Metastatic Breast Carcinoma in the Ovary (tissue), 3 donors: ENCODE measurements around the gene DNAJC25.

GRCh38 chr9:110744578-110744874 lies 75.9 kb downstream of the MUSK start:
- PRO-cap, 3 experiments: no peak in any of the 3 experiments

GRCh38 chr9:110895496-110896053 lies 142.7 kb downstream of the LPAR1 start:
- PRO-cap, 3 experiments: no peak in any of the 3 experiments

DNA sequence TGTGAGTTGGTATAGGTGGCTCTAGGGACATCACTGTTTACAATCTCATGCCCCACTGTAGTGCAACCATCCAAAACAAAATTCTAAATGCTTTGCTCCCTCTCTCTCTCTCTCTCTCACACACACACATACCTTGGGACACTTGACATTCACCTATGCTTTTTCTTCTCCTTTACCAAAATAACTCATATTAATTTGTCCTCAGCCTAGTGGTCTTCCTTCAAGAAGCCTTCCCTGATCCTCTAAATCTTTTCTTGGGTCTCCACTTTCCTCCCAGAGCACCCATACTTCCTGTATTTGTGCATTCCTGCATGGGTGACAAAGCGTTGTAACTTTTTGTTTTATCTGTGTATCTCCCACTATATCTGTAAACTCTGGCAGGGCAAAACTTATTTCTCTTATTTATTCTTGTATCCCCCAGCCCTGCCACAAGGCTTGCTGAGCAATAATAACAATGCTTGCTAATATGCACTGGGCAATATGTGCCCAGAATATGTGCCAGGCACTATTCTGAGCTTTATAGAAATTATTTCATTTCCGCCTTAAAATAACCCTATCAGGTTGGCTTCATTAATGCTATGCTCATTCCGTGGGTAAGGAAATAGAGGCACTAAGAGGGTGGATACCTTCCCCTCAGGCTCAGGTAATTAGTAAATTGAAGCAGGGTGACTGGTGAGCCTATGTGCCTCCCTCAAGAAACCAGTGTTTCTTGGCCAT lies 69.8 kb downstream of the LPAR1 start:
- PRO-cap, 3 experiments: no peak in any of the 3 experiments

GRCh38 chr9:111037166-111037701 lies 1.0 kb downstream of the LPAR1 start:
- PRO-cap, 3 experiments: no peak in any of the 3 experiments

DNA sequence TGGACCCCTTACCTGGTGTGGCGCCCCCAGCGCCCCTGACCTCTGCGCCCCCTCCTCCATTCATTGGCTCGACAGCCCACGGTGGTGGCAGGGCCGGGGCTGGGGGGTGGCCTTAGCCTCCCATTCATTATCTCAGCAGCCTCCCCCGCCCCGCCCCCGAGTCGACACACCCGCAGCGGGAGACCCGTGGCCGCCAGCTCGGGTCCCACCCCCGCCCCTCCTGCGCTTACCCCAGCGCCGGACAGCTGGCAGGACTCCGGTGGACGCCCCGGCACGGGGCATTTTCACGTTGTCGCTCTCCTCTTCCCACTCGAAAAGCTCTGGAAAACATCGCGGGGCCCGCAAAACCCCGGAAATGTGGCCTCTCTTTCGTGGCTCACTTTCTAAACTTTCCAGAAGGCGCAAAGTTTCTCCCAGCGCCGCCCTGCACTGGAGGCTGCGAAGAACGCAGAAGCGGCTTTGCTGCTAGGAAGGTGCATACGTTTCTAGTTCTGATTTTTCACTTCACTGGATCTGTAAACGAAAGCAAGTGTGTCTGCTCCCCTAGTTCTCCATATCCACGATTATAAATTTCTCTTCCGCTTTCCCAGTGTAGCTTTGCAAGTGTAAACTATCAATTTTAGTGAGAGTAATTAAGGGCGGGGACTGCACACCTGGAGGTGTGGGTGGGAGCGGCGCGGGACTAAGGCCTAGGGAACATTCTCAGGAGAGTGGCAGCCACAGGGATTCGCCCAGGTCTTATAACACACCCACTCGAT lies 549 bp upstream of the LPAR1 start:
- PRO-cap, 3 experiments: peak in 2 of 3 experiments; most common plus-strand start position 228 of the sequence (in 1); most common minus-strand start position 222 of the sequence (in 1)

DNA sequence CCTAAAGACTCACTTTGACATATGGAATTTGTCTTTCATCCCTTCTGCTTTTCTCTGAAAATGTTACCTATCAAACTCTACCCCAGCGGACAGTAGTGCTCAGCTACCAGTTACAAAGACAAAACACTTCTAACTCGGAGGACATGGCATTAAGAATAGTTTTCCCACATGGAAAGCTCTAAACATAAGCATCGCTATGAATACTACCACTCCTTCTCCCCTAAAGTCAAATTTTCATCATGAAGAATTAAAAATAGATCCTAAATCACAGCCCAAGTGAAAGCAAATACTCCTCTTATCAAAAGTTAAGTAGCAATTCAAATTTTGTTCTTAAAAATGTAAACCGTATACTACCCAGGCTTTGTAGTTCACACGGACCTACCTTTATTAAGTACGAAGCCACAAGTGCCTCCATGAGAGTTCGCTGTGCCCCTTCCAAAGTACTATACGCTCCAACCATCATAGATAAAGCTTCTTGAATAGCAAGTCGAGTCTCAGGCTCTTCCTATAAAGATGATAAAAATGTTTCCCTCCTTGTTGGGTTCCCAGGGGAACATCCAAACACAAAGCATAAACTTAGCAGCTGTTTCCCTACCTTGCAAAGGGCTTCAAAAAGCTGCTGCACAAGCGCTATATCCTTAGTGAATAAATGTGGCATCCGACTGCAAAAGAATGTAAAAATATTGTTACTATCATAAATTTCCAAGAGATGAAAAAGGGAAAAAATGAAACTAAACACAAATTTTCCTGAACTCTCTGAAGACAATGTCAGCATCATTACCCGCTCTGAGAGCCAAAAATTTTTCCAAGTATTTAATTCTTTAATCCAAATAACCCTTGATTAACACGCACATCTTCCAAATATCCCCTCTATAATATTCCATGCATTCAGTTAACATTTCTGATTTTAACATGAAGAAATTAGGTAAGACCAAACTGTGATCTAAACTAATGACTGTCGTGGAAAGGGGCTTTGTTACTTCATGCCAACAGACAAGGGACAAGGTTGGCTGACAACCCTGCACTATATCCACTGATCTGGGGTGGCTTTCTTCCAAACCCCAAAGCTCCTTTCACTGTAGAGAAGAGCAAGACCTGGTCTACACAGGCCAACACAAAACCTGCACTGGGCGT lies 62.3 kb downstream of the ECPAS start:
- PRO-cap, 3 experiments: no peak in any of the 3 experiments

DNA sequence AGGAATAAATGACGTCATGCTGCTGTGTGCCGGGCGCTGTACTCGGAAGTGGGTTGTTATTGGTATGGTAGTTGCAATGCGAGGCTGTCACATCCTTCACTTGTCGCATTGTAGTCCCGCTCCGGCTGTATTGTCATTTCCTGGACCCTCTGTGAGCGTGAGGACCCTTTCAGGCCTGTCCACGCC lies 737 bp downstream of the ZNF483 start:
- PRO-cap, 3 experiments: no peak in any of the 3 experiments

DNA sequence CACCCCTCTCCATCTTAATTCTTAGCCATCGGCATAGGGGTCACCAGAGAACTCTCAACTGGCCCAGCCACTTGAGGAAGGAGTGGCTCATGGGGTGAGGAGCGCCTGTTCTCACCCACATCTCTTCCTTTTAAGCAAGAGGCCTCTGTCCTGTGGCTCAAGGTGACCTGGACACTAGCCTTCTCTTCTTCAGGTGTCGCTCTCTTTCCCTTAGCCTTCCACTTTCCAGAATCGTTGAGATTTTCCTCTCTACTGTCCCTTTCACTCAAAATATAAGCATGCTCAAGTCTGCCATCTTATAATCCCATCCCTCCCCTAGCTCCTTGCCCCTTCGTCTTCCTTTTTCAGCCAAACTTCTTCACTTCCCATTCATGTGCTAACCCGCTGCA lies 13.2 kb downstream of the PTGR1 start:
- PRO-cap, 3 experiments: no peak in any of the 3 experiments

- PRO-cap, 3 experiments: peak in 3 of 3 experiments; most common plus-strand start chr9:111631369 (in 3); most common minus-strand start chr9:111631099 (in 1)
Measured at GRCh38 chr9:111630997-111632133, at the start of gene DNAJC25. Gene DNAJC25, plus strand, starts transcription at chr9:111631334.

- PRO-cap, 3 experiments: no peak in any of the 3 experiments
Measured at GRCh38 chr9:111633179-111633979, 2.2 kb downstream of the DNAJC25 start.

DNA sequence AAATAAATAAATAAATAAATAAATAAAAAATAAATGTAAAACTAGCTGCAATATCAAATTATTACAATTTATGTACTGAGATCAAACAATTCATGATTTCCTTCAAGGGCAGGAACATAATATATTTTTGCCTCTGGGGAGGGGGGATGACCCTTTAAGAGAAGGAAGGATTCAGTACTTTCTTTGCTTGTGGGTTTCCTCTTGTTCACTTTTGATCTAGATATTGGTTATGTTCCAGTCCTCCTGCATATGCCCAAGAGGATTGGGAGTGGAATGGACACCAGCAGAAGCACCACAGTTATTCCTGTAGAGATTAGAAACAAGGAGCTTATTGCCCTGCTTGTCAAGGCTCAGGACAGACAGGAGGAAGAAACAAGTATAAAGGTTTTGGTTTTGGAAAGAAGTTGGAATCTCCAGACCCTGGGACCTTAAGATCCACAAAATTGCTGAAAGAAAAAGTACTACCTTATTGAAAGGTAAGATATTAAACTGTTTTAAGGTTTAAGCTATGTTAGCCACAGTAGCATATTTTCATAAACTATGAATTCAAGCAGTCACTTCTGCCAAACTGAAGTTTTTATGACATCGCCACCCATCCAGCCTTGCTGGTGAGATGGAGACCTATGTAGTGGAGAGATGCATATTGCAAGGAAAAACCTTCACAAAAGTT lies 11.6 kb downstream of the DNAJC25 start:
- PRO-cap, 3 experiments: no peak in any of the 3 experiments

GRCh38 chr9:111662900-111663753 lies 1.7 kb downstream of the GNG10 start:
- PRO-cap, 3 experiments: no peak in any of the 3 experiments

GRCh38 chr9:111909197-111910190 lies 12.9 kb downstream of the UGCG start:
- PRO-cap, 3 experiments: no peak in any of the 3 experiments

DNA sequence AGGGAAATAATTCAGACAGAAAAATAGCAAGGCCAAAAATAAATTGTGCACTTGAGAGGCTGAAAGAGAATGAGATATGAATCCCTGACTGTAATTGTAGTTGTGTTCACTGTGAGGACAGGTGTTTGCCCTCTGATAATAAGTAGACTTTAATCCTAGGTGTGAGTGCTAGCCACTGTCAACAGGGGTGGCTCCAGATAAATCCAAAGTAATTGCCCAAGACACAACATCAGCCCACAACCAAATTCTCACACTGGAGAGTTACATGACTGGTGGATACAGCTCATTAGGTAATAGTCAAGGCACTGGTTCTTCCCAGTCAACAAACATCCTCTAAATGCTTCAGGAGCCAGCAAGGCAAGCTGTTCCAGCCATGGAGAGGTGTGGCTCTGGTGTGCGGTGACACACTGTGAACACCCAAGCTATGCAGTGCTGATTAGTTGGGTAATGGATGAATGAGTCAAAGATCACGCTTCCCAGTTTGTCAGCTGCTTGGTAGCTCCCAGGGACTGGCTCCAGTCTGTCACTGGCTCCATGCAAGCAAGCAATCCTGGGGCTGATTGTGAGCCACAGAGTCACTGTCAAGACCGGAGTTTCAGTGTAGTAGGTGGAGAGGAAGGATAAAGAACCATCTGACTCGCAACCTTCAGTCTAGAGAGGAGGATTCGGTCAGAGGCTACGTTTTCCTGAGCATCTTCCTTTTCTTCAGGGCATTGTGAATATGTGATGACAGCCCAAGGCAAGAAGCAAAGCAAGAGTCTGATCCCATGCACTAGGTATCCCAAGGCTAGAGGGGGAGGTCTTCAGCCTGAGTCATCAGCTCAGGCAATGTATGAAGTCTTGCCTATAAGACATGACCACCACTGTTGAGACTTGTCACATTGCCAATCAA lies 63.0 kb downstream of the UGCG start:
- PRO-cap, 3 experiments: no peak in any of the 3 experiments

- PRO-cap, 3 experiments: peak in 1 of 3 experiments; most common plus-strand start chr9:112015219 (in 1)
Measured at GRCh38 chr9:112014888-112015717, 118.5 kb downstream of the UGCG start.

DNA sequence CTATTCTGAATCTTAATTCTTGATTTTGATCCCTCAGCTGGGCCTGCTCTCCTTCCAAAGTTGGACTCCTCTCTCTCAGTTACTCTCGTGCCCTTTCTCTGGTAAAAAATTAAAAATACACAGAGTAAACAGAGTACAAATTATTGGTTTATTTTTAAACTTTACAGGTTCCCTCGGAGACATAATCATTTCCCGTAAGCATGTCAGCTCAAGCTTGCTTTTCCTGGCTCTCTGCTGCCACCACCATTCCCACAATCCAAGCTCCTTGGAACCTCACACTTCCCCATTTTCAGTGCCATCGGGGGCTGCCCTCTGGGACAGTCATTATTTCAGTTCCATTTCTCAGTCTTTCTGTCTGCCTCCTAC lies 125.5 kb downstream of the UGCG start:
- PRO-cap, 3 experiments: no peak in any of the 3 experiments

DNA sequence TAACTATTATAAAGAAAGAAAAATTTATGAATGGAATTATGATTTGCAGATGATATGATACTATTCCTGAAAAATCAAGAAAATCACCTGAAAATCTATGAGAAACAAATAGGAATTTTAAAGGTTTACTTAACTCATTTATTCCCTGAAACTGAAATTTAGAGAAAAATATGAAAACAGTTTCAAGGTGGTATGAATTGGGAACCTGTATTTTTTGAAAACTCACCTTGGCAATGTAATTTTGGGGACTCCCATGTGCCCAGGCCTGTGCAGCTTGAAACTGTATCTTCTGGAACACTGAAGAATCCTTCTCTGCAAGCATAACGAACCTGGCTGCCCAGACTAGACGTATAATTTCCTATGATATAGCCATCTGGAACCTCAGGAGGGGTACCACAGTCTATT lies 33.0 kb downstream of the SUSD1 start:
- PRO-cap, 3 experiments: no peak in any of the 3 experiments

DNA sequence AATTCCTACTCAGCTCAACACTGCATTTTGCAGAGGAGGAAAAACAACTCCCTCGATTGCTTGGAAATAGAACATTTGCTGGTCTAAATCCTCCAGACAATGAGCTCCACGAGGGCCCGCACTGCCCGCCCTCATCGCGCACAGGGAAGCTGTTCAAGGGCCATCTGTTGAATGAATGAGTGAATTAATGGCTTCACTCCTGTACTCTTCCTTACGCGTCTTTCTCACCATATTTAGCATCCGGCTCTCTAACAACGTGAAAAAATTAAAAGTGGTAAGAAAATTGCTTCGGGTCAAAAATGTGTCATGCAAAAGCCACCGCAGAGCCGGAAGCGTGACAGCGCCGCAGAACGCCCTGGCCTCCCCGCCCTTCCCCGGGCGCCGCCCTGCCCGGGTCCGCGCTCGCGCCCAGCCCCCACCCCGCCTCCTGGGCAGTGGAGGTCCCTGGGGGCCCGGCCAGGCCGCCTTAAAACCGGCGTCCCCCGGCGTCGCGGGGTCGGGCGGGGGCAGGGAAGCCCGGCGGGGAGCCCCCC lies 609 bp downstream of the SUSD1 start:
- PRO-cap, 3 experiments: peak in 3 of 3 experiments; most common plus-strand start position 434 of the sequence (in 3); most common minus-strand start position 339 of the sequence (in 1)

DNA sequence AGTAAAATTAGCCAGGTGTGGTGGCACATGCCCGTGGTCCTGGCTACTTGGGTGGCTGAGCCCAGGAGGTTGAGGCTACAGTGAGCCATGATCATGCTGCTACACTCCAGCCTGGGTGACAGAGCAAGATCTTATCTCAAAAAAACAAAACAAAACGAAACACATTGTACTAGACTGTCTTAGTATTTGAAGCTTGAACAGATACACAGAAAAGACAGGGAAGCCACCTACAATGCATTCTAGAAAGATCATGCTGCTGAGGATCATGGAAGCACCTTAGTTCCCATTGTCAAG lies 2.7 kb upstream of the HSDL2 start:
- PRO-cap, 3 experiments: no peak in any of the 3 experiments

- PRO-cap, 3 experiments: peak in 2 of 3 experiments; most common plus-strand start chr9:112380510 (in 2); most common minus-strand start chr9:112380516 (in 1)
Measured at GRCh38 chr9:112380425-112380647, 428 bp downstream of the HSDL2 start.